AG09319 (cell line): Measurements from ENCODE around the genes R3HCC1L and SEC31B.

DNA sequence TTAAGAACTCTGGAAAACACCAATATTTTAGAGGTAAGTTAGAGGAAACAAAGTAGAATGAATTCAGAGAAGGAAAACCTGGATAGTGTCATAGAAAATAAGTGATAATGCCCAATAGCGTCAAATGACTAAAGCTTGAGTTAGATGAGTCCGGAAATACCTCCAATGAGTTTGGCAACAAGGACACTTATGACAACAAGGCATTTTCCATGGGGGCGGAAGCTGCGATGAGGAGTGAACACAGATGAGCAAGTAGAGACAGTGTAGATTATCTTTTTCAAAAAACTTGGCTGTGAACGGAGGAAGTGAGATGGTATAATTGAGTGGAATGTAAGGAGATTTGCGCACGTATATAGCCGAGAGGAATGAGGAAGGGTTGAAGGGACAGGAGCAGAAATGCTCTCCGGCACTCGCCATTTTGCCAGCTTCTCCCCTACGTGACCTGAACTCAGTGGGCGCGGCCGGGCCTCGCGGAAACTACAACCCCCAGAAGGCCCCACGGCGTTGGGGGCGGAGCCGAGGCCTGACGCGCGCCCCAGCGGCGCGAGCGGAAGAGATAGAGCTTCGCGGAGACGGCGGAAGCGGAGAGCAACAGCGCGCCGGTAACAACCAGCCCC, at the start of gene R3HCC1L:
R3HCC1L (plus strand) TSS at position 553 of the 617 bp plus-strand sequence.
- RRBS = 4% methylated on average over 7 of the region's 35 CpGs

GRCh38 chr10:98431003-98431462, 15.7 kb downstream of the HPS1 start:
- RRBS = no CpG with 5 or more reads among the region's 8 CpGs

DNA sequence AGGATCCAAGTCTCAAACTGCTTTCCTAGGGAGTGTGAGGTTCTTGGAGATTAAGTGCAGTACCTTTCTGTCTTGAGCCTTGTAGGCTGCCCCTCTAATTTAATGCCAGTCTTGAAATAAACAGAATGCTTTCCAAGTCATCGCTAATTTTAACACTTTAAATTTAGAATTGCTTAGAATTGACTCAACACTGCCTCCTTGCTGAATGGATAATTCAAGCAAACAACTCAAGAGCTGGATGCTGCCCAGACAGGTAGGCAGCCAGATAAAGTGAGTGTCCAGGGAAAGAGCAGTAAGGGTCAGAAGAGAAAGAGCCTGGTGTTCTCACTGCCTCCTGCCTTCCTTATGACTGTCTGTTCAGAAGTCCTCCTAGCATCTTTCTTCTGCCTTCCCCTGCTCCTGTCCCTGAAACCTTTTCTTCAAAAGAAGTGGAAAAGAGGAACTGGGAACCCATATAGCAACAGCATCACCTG, 3.0 kb upstream of the GOT1 start:
- RRBS = no CpG with 5 or more reads among the region's 1 CpG

DNA sequence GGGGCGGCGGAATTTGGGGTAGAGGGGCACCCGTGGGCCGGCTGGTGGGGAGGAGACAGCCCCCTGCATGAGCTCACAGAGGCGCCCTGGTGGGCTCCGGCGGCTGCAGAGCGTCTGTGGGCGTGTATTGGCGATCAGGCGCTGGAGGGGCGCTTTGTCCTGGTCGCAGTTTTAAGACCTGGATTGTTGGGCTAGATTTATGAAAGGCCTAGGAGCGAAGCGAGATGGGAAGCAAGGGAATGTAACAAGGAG, 2.4 kb upstream of the NKX2-3 start:
- RRBS = 12% methylated on average over 6 of the region's 15 CpGs

DNA sequence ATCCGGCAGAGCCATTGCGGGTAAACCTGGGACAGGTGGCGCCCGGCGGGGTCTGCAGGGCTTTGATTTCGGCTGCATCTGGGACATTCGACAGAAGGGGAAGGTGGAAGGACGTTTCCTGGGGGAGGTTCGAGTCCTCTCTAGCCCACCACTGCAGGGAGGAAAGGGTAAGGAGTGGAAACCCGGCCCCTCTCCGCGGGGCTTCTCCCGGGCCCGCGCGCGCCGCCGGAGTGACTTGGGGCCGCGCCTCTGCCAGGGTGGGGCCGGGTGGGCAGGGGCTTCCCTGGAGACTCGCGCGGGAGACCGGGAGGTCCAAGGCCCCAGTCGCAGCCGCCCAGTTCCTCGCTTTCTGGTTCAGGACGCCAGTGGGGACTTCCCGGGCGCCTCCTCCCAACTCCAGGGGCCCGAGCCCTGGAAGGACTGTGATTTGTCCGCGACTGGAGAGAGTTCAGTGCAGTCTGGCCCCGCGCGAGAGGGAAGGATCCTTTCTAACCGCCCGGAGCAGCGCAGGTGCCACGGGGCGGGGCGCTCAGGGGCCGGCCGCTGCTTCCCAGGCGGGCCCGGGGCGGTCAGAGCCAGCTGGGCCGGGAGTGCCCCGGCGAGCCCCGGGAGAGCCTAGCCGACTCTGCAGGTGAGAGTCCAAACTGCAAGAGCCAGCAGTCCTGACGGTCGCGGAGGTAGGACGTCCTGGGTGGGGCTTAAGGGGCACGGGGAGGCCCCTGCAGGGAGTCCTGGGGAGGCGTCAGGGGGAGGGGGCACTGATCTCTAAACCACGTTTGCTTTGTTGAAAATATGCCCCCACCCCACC, 7.9 kb downstream of the NKX2-3 start:
- RRBS = 6% methylated on average over 20 of the region's 61 CpGs

GRCh38 chr10:99618755-99619283, 1.4 kb downstream of the SLC25A28 start:
- RRBS = no CpG with 5 or more reads among the region's 4 CpGs

GRCh38 chr10:99920270-99920822, 89.4 kb downstream of the DNMBP start:
- RRBS = no CpG with 5 or more reads among the region's 9 CpGs

GRCh38 chr10:99956923-99957308, 52.8 kb downstream of the DNMBP start:
- RRBS = no CpG with 5 or more reads among the region's 11 CpGs

- RRBS = no CpG with 5 or more reads among the region's 4 CpGs
These were observed 3.4 kb downstream of the DNMBP start for GRCh38 chr10:100006256-100006892.

DNA sequence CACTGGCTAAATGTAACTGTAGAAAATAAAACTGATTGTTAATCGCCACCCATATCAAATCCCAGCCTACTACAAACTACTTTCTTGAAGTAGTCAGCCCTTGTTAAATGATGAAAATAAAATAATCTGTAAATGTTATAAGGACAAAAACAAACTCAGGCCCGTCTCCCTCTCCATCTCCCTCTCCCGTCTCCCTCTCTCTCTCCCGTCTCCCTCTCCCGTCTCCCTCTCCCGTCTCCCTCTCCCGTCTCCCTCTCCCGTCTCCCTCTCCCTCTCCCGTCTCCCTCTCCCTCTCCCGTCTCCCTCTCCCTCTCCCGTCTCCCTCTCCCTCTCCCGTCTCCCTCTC, 8.7 kb upstream of the CWF19L1 start:
- RRBS = no CpG with 5 or more reads among the region's 12 CpGs

- RRBS = no CpG with 5 or more reads among the region's 4 CpGs
These were observed 30.9 kb downstream of the SCD start for GRCh38 chr10:100377975-100378385.

- RRBS = no CpG with 5 or more reads among the region's 22 CpGs
These were observed 18.7 kb downstream of the WNT8B start for GRCh38 chr10:100481301-100482155.

- RRBS = 10% methylated on average over 38 of the region's 84 CpGs
These were observed at the start of gene SEC31B for GRCh38 chr10:100518873-100520311. Gene SEC31B, minus strand, starts transcription at chr10:100519861.

GRCh38 chr10:100654455-100654804, 91.0 kb upstream of the PAX2 start:
- RRBS = no CpG with 5 or more reads among the region's 20 CpGs

DNA sequence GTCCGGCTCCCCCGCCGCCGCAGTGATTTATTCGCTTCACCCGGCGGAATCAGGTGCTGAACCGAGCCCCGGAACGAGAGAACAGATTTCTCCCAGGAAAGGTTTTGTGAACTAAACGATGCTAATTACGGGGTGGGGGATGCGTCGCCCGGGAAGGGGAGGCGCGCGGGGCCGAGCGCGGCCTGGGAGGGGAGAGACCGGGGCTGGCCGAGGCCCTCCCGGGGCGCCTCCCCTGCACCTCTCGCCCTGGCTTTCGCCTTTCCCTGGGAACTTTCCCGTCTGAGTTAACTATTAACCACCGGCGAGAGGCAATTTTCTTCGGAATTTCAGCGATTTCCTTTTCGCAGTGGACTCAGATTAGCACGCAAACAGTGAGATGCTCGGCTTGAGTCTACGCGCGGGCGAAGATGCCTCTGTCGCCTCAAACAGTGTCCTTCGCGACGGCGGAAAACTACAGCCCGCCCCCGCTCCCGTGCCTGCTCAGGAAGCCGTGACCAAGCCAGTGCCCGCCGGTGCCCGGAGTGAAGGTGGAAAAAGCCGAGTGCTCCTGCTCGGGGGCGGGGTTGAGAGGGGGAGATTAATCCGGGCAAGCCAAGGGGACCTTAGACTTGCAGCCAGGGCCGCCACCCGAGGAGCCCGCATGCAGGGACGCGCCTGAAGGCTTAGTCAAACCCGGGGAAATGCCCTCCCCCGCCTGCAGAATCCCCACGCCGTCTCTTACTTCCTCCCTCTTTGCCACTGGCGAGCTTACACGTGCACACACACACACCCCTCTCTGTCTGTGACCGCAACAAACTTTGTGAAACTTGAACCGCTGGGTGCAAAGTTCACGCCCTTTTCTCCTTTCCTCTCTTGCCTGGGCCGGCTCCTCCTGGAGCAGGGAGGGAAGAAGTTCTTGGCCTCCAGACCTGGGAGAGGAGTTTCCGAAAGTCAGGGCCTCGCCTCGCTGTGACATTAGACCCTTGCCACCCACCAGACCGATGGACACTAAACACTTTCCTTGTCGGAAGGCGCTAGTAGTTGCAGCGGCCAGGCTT, 14.5 kb upstream of the PAX2 start:
- RRBS = 2% methylated on average over 27 of the region's 77 CpGs

- RRBS = 6% methylated on average over 20 of the region's 36 CpGs
These were observed 83.0 kb downstream of the PAX2 start for GRCh38 chr10:100828219-100828935.

- RRBS = no CpG with 5 or more reads among the region's 4 CpGs
These were observed 1.5 kb upstream of the SEMA4G start for GRCh38 chr10:100967544-100968441.

GRCh38 chr10:100997602-100997999, 2.0 kb upstream of the LZTS2 start:
- RRBS = 2% methylated on average over 4 of the region's 31 CpGs

GRCh38 chr10:101029837-101030258, 1.1 kb downstream of the PDZD7 start:
- RRBS = no CpG with 5 or more reads among the region's 22 CpGs